Esophagus muscularis mucosa (tissue), 4 donors: ENCODE results near the genes NBPF10 and ACP6.

DNA sequence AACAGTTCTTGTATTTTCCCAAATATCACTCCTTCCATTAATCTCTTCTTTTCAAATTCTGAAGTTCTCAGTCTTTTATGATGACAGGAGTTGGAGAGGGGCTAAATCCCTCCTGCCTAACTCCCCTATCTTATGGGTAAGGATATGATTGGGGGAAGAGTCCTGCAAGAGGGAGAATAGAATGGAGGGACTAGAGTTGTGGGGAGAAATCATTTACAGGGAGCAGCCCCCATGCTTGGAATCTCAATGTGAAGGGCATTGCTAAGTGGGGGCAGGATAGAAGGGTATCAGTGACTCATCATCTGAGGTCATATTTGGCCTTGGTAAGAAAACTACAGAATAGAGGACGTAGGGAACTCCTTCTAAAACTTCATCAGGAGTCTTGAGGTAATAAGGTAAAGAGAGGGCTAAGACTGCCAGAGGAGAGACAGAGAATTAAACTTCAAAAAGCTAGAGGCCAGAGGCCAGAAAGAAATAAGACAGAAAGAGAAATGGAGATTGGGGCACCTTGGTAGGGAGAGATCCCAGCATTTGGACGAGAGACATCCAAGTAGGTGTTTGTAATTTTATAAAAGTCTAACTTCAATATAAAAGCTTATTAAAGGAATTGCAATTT is 469 bp downstream of the HJV start:
- PRO-cap: no peak
- RAMPAGE, long total RNA, 4 experiments: no peak in any of the 4 experiments

- PRO-cap: no peak
- RAMPAGE, long total RNA, 4 experiments: no peak in any of the 4 experiments
Observed at GRCh38 chr1:146032694-146033196, 11.2 kb upstream of the HJV start.

- PRO-cap: unidirectional peak, plus-strand start at chr1:146037057; unidirectional peak, plus-strand start at chr1:146037217; unidirectional peak, plus-strand start at chr1:146037481
- RAMPAGE, long total RNA, 4 experiments: no peak in any of the 4 experiments
Observed at GRCh38 chr1:146036933-146037590, 15.5 kb upstream of the HJV start.

- PRO-cap: no peak
- RAMPAGE, long total RNA, 4 experiments: no peak in any of the 4 experiments
Observed at GRCh38 chr1:146144629-146145161, at the start of gene NBPF10. Gene NBPF10 (minus strand): TSS chr1:146144804.

DNA sequence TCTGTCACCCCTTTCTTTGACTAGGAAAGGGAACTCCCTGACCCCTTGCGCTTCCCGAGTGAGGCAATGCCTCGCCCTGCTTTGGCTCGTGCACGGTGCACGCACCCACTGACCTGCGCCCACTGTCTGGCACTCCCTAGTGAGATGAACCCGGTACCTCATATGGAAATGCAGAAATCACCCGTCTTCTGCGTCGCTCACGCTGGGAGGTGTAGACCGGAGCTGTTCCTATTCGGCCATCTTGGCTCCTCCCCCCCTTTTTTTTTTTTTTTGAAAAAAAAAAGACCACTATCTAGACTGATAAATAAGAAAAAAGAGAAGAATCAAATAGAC is 85.0 kb downstream of the CHD1L start:
- PRO-cap: no peak
- RAMPAGE, long total RNA, 4 experiments: no peak in any of the 4 experiments

DNA sequence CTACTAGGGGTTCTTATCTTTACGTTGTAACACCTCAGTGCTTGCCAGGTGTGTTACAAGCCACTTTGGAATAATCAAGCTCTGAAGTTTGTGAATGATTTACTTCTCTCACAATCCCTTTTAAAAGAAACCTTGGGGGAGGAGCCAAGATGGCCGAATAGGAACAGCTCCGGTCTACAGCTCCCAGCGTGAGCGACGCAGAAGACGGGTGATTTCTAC is 118.3 kb upstream of the BCL9 start:
- PRO-cap: no peak
- RAMPAGE, long total RNA, 4 experiments: no peak in any of the 4 experiments

- PRO-cap: no peak
- RAMPAGE, long total RNA, 4 experiments: no peak in any of the 4 experiments
Observed at GRCh38 chr1:147479869-147480115, 61.5 kb upstream of the BCL9 start.

- PRO-cap: no peak
- RAMPAGE, long total RNA, 4 experiments: no peak in any of the 4 experiments
Observed at GRCh38 chr1:147516173-147516795, 25.0 kb upstream of the BCL9 start.

DNA sequence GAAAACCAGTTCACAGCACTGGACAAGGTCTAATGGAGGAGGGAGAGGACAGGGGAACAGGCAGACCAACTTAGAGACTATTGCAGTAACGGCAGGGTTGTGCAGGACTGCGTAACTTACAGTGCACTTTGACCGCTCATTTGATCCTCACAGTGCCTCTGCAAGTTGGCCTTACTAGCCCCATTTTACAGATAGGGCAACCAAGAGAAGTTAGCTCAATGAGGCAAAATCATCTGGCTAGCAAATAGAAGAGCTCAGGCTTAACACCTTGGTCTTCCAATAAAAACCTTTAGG is 14.0 kb upstream of the BCL9 start:
- PRO-cap: no peak
- RAMPAGE, long total RNA, 4 experiments: no peak in any of the 4 experiments

DNA sequence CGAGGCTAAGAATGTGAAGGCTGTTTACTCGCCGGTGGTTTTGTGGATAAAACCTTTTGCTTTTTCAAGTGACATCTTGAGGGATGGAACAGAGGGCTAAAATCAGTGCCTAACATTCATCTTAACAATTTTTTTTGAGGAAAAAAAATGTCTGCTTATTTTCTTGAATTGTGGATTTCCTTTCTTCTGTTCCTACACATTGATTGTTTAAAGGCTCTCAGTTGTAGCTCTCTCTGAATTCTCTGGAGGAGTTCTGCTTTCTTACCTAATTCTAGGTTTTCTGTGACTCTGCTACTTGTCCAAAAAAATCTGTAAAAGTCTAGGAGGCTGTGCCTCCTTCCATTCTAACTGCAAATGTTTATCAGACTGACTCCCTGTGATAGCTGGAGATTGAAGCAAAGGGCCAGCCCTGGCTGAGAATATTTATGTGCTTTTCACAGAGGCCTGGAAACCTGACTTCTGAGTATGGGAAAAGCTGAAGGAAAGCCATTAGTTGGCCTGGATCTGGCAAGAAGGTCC is 1.8 kb downstream of the BCL9 start:
- PRO-cap: no peak
- RAMPAGE, long total RNA, 4 experiments: no peak in any of the 4 experiments

- PRO-cap: no peak
- RAMPAGE, long total RNA, 4 experiments: no peak in any of the 4 experiments
Observed at GRCh38 chr1:147544747-147545555, 3.6 kb downstream of the BCL9 start.

DNA sequence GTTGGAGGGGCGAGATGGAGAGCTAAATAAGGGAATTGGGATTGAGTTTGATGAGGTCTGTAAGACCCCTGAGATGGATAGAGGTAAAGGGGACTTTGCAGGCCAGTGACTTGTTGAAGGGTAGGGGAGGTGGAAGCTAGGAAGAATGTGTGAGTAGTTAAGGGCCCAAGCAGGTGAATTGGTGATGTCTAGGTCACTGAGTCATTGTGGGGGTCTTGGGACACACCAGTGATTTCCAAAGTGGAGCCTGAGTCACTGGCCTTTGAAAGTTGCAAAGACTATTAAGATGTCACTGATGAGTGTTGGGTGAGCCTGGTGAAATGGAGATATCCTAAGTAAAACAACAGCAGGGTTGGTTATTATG is 59.4 kb downstream of the BCL9 start:
- PRO-cap: unidirectional peak, minus-strand start at position 180 of the sequence
- RAMPAGE, long total RNA, 4 experiments: no peak in any of the 4 experiments

GRCh38 chr1:147642944-147643558 is 27.3 kb downstream of the ACP6 start:
- PRO-cap: no peak
- RAMPAGE, long total RNA, 4 experiments: no peak in any of the 4 experiments

- PRO-cap: bidirectional peak, plus-strand start at chr1:147670702, minus-strand start at chr1:147670523
- RAMPAGE, long total RNA, 4 experiments: start-site peak on the minus strand in 3 of 4 experiments, at chr1:147670453-147670594 at its widest, 17 to 24 reads per replicate
Observed at GRCh38 chr1:147670344-147670813, at the start of gene ACP6. Gene ACP6 (minus strand): TSS chr1:147670524.

- PRO-cap: no peak
- RAMPAGE, long total RNA, 4 experiments: no peak in any of the 4 experiments
Observed at GRCh38 chr1:147833040-147833750, 69.4 kb upstream of the GJA8 start.

GRCh38 chr1:148372461-148373137 is 110.5 kb downstream of the PPIAL4G start:
- PRO-cap: no peak
- RAMPAGE, long total RNA, 4 experiments: no peak in any of the 4 experiments

DNA sequence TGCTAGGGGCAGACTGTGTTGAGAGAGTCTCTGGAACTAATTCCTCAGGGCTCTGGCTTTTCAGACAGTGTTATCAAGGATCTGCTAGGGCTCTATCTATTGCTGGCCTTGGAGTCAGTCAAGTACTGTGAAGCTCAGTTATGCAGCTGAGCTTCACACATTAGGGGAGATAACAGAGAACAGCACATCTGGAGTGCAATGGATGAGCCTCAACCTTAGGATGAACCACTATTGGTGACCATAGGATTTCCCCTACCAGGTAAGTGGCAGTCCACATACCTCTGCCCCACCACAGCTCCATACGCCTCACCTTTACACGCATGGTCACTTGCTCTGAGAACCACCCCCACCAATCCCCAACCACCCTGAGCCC is 97.4 kb downstream of the PPIAL4G start:
- PRO-cap: no peak
- RAMPAGE, long total RNA, 4 experiments: no peak in any of the 4 experiments

DNA sequence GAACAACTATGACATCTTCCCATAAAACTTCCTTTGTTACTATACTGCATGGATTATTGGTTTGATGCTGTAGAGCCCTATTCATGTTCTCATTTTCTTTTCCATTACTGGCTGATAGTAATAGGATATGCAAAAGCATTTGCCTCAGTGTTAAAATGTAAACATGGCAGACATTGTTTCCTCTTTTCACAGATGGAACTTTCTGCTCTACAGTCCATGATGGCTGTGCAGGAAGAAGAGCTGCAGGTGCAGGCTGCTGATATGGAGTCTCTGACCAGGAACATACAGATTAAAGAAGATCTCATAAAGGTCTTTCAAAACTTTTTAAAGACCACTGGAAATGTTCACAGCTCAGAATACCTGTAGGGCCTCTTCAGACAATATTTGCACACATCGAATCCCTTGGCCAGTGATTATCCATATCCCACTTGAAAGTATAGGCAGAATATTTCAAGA is 125.6 kb downstream of the NBPF9 start:
- PRO-cap: no peak
- RAMPAGE, long total RNA, 4 experiments: no peak in any of the 4 experiments

GRCh38 chr1:149228205-149228994 is 125.0 kb upstream of the NBPF9 start:
- PRO-cap: no peak
- RAMPAGE, long total RNA, 4 experiments: no peak in any of the 4 experiments

DNA sequence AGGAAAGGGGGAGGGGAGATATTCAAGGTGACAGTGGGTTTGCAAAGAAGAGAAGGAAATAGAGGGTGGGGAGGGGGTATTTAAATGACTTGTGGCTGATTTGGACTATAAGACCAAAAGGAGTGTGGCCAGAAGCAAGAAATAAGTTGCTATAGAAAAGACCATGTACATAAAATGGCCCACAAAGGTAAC is 137.5 kb upstream of the NBPF9 start:
- PRO-cap: no peak
- RAMPAGE, long total RNA, 4 experiments: no peak in any of the 4 experiments